RPMI7951 (cell line): Measurements from ENCODE around the gene SMC5.

DNA sequence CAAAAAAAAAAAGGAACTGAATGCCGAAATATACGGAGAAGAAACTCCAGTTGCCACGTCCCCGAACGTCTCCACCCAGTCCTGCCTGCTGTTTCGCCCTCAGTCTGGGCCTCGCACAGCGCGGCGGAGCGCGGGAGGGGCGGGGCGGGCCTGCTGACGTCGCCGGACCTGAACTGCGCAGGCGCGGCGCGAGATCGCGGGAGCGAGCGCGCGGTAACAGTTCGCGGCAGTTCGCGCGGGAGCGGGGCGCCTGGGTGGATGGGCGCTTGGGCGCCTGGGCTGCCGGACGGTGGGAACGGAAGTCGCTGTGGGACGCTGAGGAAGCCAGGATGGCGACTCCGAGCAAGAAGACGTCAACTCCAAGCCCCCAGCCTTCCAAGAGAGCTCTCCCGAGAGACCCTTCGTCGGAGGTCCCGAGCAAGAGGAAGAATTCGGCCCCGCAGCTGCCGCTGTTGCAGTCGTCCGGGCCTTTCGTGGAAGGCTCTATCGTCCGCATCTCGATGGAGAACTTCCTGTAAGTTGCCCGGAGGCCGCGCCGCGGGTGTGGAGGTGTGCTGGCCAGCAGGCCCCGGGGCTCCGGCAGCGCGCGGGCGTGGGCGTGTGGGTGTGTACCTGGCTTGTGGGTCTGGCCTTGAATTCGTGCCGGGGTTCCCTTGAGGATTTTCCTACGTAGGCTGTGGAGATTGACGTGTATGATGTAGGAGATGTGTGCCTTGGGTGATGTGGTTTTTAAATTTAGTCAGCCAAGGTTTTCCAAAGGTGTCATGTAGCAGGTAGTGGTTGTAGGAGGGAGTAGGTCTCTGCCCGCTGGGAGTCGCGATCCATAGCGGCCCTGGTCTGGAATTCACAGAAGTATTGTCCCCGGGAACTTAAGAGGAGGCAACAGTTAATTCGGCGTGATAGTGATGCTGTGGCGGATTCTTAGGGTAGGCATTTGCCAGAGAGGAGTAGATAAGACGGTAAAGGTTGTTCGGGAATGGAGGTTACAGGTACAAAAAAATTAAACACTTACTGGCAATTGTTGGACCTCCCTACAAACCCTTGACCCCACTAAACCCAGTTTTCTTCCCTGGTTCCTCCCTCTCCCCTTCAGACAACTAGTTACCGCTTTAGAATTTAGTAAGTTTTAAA, at the start of gene SMC5:
TSS of gene SMC5 (plus strand) at position 229 of the 1,131 bp plus-strand sequence.
- RAMPAGE, long total RNA, result no peak

GRCh38 chr9:70381404-70381731, 33.1 kb downstream of the KLF9 start:
- RAMPAGE, long total RNA, result no peak

DNA sequence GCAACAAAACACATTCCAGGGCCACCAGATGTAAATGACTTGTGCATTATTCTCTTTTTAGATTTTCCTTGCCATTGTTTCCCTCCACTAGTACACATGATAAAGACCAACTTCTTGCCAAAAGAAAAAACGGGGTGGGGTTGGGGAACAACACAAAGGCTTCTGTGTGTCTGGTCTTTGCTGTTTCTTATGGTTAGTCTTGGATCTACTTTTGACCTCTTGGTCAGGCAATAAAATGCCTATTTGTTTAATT, 56.6 kb upstream of the KLF9 start:
- RAMPAGE, long total RNA, result no peak

- RAMPAGE, long total RNA, result no peak
Observed at GRCh38 chr9:70589551-70590500, 175.4 kb upstream of the KLF9 start.

- RAMPAGE, long total RNA, result no peak
Observed at GRCh38 chr9:70905591-70906113, 215.8 kb downstream of the TRPM3 start.

GRCh38 chr9:71279040-71279787, 157.8 kb upstream of the TRPM3 start:
- RAMPAGE, long total RNA, result no peak

GRCh38 chr9:71692198-71692814, 76.0 kb downstream of the CEMIP2 start:
- RAMPAGE, long total RNA, result no peak

DNA sequence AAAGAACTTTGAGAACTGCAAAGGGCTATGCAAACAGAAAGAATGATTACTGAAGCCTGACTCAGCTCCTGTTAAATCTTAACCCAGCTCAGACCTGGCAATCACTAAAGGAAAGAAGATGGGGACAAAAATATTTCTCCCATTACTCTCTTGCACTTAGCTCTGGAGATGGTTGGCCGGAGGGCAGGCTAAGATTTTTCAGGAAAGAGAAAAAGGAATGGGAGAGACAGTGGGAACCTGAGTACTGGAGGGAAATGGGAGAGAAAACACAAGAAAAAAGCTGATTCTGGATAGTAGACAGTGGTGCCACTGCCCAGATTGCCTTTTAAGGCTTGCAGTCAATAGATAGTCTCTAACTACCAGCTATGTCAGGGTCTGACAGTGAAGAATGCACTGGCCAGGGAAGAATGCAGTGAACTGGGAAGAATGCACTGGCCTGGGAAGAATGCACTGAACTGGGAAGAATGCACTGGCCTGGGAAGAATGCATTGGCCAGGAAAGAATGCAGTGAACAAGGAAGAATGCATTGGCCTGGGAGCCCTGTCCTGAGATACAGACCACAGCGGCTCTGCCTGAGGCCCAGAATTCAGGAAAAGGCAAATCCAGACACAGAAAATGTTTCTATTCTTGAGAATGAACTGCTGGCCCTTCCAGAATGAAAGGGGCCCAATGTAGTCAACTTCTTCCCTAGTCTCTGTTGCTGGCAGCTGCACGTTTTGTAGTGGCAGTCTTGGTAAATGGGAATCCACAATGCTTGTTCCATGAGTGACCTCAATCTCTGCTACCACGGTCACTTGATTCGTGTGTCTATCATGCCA, 25.4 kb upstream of the CEMIP2 start:
- RAMPAGE, long total RNA, result no peak

- RAMPAGE, long total RNA, result no peak
Observed at GRCh38 chr9:71896860-71897105, 14.2 kb downstream of the ABHD17B start.

DNA sequence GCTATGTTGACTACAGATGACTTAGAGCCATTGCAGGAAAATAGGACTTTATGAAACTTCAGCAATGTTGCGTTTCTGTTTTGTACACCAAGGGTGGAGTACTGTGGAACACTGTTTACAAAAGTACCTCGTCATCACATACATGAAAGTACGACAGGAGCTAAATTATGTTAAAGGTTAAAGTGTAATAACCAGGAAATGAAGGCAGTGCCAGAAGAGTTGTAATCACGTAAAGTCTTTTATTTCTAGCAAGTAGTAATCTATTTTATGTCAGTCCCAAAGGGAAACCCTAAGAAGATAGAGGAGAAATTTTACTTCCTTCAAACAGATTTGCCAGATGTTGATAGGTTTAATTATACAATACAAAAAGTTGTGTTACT, 50.9 kb downstream of the C9orf85 start:
- RAMPAGE, long total RNA, result no peak

- RAMPAGE, long total RNA, result no peak
Observed at GRCh38 chr9:72128549-72128939, 20.7 kb upstream of the GDA start.

GRCh38 chr9:72355764-72356629, 9.0 kb downstream of the ZFAND5 start:
- RAMPAGE, long total RNA, result no peak

DNA sequence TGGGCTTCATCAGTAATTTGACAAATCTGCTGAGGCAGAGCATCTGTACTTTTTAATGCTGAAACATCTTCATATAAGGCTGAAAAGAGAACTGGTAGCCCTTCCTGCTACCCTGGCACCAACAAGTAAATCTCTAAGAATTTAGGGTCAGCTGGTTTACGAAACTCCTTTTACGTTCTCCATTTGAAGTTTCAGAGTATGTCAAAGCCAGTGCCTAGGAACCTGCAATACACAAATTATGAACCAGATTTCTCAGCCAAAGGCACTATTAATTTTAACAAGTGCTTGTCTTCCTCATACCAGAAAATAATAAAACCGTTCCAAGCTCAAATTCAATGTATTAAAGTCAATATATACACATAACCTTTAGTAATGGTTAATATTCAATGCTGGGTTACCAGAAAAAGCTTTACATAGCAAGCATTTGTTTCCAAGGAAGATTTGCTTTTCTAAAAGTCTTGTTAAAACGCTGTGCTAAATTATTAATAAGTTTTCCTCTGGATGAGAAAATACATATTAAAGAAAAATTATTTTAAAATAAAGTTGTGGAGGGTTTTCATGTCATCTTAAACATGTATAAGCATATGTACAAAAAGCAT, 3.7 kb downstream of the ZFAND5 start:
- RAMPAGE, long total RNA, result no peak

DNA sequence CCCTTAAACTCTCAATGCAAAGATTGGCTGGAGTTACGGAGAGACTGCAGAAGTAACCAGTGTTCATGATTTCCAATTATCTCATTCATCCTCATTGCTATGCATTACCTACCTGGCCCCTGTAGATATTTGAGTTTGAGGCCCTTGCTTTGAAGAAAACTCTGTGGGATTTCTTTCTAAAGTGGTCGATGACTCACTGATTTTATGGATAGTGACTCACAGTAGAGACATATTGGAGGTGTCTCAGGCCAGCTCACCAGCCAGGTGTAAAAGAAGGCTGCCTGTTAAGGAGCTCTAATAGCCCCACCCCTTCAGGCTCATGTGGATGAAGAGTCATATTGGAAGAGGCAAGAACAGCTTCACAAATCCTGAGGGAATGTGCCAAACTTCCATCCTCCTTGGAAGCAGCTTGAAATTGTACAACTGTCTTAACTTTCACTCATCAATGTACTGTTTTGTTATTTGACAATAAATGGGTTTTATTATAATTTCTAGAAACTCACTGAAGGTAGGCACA, 44.4 kb upstream of the TMC1 start:
- RAMPAGE, long total RNA, result no peak

- RAMPAGE, long total RNA, result no peak
Observed at GRCh38 chr9:72557693-72558193, 36.3 kb downstream of the TMC1 start.

DNA sequence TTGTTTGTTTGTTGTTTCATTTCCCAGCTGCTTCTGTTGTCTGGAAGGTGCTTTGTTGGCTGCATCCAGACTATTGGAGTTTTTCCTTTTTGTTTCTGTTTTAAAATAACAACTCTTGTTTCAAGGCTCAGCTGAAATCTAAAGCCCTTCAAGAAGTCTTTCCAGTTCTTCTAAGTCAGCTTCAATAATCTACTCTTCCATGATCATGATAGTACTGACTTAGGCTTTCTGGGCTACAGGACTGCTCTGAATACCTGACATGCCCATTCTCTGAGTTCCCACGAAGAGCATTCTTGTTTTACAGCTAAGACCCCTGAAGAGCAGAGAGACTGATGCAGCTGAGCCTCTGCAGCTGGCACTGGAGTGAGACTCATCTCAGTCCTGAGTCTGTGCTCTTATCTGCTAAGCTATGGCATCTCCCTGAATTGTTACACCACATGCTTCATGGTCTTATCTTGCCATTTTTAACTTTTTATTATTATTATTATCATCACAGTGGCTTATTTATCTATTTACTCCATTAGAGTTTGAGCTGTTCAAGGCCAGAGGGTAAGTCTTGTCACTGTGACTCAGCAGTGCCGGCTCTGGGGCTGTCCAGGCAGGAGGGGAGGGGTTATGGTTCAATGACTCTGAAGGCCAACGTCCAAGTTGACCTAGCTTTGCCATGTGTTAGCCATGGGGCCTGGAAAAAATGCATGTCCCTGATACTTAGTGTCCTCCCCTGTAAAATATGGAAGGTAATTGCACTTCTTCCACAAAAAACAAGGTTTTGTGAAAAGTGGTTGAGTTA, 94.8 kb downstream of the ALDH1A1 start:
- RAMPAGE, long total RNA, result no peak

DNA sequence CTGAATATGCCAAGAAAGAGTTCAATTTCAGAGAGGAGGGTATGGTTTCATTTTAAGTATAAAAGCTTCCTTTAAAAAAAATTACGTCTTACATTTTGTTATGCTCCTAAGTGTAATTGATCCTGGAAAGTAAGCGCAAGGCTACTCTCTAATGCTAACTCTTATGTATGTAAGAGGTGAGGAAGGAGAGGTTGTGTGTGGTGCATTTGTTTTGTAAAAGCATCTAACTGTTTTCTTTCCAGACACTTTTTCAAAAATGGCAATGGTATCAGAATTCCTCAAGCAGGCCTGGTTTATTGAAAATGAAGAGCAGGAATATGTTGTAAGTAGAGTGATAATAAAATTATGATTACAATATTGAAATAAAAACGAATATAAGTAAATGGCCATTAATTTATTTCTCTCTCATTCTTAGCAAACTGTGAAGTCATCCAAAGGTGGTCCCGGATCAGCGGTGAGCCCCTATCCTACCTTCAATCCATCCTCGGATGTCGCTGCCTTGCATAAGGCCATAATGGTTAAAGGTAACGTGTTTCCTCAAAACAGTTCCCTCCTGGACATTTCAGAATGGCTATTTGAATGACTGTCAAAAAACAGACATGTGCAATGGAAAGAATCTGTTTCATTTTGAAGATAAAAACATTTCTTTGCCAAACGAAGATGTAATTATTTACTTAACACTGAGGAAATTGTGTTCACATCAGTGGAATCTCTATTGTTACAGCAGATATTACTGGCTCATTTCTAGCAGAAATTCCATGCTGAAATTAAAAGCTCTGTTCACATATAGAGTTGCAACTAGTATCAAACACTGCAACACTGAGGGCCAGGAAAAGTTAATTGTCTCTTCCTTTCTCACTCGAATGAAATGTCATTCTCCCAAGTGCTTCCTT, 6.9 kb downstream of the ANXA1 start:
- RAMPAGE, long total RNA, result no peak

DNA sequence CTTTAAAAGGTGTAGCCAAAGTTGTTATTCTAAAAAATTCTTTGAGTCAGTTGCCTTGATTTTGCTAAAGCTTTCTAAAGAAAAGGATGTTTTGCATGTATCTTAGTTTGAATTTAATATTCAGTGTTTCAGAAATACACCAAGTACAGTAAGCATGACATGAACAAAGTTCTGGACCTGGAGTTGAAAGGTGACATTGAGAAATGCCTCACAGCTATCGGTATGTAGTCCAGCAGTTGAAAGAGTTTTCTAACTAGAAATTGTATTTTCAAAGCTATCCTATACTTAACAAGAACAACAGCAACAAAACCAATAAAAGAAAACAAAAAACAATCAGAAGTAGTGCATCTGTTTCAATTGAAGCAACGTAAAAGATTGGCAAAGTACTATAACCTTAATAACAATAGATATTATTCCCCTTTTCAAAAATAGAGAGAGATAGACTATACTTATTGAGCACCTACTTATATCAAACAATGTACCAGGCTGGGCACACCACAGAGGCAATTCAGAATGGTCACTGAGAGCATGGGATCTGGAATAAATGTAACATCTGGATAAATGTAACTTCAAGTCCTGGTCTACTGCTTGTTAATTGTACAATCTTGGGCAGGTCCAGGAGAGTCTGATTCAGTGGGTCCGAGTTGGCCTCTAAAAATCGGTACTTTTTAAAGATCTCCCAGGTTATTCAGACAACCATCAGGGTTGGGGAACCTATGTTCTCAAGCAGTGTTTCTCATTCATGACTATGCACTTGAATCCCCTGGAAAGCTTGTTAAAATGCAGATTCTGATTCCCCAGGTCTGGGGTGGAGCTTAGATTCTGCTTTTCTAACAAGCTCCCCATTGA, 14.5 kb downstream of the ANXA1 start:
- RAMPAGE, long total RNA, result no peak

GRCh38 chr9:74499245-74500312, 2.4 kb downstream of the RORB start:
- RAMPAGE, long total RNA, result no peak

DNA sequence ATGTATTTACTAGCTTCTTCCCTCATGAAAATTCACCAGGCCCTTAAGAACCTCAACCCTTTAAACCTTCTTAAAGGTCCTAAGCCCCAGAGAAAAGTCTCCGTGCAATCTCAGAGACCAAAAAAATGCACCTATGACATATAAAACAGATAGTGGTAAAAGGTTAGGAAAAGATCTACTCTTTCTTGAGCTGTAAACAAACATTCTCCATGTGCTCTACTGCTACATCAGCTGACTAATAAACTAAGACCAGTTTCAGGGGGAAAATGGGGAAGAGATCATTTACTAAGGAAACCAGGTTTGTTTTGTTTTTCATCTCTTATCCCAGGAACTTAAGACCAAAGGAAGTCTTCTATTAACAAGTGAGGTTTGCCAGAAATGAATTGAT, 84.0 kb downstream of the RORB start:
- RAMPAGE, long total RNA, result no peak